Ureter (tissue), 1 donor: ENCODE measurements around a stretch of chr18.

GRCh38 chr18:46388329-46388838, 54.6 kb downstream of the RNF165 start:
- PRO-cap = no peak

DNA sequence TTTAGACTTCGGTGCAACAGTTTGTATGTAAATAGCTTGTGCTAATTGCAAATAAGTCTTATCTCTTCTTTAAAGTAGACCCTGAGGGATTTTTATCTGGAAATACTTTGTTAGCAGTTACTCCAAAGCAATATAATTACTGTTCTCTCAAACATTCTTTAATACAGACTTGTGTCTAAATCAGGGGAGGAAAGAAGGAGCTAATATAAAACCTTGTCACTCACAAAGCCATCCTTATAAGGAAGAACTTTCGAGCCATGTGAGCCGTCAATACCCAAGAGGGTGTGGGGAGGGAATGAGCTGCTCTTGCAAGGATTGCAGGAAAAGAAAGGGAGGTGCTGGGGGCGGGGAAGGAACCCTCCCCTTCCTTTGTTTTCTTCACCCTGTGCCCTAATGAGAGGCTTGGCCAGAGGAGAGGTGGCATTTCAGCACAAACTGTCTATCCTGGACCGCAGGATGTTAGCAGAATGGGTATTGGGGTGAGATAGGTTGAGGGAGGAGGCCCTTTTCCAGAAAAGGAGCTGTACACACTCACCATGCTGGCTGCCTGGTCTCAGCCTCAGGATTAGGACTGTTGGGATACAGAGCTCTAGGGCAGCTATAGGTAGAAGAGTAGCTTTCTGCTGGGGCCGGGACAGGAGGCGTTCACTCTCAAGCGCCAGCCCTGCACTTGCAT, 132.4 kb downstream of the RNF165 start:
- PRO-cap = no peak

DNA sequence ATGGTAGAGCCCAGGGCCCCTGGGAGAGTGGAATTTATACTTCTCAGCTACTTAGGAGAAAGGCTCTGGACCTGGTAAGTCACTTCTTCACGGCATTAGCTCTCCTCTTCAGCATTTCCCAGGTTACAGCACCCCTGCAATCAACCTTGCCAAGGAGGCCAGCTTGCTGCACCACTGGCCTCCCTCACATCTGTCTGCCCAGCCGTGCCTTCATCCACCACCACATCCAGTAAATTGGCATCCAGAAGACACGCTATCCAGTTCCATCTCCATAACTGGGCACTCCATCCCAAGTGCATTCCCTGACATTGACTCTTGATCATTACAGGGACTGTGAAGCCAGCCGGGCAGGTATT, 95.3 kb downstream of the LOXHD1 start:
- PRO-cap = no peak

GRCh38 chr18:46660922-46661453, 4.0 kb upstream of the LOXHD1 start:
- PRO-cap = no peak

DNA sequence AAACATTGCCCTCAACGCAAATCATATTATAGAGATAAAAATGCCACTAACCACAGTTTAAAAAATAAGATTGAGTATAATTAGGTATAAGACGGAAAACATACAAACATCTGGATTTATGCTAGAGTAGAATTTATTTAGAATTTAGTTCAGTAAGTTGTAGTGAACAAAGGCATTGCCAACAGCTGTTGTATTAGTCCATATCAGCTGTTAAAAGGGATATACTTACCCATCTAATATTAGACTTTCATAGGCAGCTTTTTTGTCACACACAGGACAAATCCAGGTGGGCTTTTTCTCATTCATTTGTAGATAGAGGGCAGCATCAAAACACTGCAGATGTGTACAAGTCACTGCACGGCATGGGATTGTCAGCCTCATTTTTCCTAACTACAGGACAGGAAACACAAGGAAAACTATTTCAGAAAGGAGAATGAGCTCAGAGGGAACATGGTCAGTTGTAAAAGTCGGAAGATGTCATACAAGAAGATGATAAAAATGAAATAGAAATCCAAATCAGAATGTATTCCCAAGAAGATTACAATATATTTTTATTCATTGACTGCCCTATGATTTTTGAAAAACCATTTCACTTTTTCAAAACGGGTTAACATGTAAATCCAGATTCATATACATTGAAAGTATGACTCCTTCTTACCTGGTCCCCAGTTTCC, 79.4 kb upstream of the ST8SIA5 start:
- PRO-cap = no peak

DNA sequence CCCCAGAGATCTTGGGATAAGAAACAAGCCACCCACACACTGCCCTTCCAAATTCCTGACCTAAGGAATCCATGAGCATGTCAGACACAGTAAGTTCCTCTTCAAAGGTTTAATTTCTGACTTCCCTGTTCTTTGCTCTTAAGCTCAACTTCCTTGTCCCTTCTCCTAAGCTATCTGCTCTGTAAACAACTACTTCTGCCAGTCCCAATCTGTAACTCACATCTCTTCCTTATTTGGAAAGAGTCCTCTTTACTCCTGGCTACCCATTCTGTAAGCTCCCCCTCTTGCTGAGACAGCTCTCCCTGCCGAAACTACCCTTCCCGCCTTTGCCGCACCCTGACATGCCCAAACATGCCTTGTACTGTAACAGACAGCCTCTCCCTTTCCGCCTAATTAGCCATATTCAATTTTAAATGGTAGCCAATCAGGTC, 49.2 kb downstream of the PIAS2 start:
- PRO-cap = no peak

GRCh38 chr18:47260895-47261444, 9.5 kb upstream of the SKOR2 start:
- PRO-cap = no peak

DNA sequence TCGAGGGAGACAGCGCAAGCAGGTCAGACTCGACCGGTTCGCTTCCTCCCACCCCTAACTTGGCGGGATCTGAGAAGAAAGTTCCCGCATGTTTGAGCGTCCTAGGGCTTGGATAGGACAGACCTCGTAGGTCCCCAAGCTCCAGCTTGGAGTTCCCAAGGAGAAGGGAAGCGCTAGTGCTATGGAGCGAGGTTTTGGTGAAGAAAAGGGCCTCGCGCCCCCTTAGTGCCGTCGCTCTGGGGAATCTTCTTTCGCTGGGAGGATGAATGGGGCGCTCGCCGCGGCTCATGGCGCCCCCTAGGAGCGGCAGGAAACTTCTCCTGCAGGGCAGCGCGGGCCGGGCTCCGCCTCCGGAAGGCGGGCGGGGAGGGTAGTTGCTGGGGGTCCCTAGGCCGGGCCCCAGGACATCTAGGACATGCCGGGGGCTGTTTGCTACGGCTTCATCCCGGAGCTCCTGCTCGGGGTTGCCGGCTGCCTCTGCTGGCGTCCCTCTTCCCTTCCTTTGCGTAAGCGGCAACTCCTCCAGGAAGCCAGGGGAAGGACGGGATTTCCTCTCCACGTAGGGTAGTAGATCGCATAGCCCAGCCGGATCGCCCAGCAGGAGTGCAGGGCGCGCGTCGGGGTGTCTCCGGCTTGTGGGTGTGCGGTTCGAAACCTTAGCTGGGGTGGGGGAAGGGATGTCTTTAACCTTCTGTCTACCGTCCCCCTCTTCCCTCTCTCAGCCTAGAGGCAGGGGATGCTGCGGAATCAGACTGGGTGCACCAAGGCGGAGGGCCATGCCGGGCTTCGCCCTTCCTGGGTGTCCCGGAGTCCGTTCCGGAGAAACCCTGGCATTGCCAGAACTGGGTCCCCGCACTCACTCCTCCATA, 11.9 kb upstream of the SKOR2 start:
- PRO-cap = no peak

GRCh38 chr18:47423080-47423502, 171.6 kb upstream of the SKOR2 start:
- PRO-cap = no peak

GRCh38 chr18:47710339-47710730, 220.1 kb downstream of the SMAD2 start:
- PRO-cap = no peak

GRCh38 chr18:47749061-47749525, 181.4 kb downstream of the SMAD2 start:
- PRO-cap = no peak

DNA sequence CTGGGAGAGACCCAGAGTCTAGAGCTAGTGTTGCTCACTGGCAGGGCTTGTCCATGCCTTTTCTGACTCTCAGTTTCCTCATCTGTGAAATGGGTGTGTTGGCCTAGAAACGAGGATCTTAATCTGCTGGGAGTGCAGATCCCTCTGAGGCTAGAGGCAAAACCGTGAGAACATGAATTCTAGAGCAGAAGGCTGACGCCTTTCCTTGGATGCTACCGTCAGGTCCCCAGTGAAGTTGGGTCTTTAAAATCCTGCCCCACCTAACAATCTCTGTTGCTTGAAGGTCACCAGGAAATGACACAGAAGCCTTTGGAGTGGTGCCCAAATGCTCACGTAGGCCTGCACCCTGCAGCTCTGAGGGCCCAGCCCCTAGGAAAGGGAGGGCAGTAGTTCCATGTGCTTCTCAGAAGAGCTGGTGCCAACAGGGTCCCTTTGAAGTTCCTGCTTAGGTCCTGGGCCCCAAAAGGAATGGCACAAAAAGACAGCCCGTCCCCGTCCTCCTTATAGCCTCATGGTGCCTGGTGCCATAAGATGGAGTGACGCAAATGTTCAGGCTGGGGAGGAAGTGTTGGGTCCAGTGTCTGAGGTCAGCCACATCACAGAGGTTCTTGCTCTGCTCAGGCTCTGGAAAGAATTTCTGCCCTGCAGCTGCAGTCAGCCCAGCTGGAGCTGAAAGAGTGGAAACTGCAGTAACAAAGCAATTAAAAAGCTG, 73.3 kb upstream of the SMAD2 start:
- PRO-cap = no peak

- PRO-cap = no peak
These were observed 142.6 kb upstream of the SMAD2 start for GRCh38 chr18:48072720-48073763.

DNA sequence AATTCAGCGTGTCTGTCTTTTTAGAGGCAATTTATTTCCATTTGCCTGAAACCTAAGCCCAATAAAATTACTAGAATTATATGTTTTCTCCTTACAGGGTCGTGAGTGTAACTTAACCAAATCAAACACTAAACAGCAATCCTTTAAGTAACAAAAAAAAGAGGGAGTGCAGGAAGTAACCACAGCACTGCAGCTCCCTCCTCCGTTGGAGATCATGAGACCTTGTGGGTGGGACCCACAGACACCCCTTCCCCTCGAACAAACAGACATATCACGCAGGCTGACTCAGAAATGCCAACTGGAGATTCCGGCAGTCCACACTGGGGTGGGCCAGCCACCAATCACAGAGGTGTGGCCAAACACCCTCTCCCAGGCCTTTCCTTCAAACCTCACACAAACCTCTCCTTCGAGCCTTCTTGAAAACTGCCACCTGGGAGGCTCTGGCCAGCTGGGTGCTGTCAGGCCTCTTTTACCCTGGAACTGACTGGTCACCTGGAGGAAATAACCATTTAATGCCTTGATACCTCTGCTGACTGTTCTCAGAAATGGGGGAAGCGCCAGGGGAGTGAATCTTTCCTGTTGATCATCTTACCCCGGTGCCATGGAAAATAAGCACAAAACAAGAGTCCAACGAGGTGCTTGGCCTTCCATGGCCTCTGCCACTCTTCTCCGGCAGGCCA, 207.2 kb upstream of the SMAD2 start:
- PRO-cap = no peak

DNA sequence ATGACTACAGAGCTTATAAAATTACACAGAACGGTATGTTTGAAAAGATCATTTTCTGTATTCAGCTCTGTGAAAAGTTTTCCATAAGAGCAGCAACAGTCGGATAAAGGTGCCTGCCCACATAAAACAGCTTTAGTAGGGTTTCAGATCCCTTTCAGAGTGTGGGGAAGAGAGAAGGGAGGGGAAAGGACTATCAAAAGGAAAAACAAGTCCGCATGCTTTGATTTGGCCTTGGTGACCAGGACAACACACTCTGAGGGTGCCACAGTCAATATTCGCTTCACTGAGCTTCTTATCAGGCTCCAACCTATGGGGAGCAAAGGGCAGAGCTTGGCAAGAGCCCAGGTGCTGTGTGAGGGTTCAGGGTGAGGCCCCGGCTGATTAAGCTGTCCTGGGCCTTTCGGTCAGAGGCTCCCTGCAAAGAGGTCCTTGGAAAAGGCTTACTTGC, 237.4 kb upstream of the SMAD2 start:
- PRO-cap = no peak

DNA sequence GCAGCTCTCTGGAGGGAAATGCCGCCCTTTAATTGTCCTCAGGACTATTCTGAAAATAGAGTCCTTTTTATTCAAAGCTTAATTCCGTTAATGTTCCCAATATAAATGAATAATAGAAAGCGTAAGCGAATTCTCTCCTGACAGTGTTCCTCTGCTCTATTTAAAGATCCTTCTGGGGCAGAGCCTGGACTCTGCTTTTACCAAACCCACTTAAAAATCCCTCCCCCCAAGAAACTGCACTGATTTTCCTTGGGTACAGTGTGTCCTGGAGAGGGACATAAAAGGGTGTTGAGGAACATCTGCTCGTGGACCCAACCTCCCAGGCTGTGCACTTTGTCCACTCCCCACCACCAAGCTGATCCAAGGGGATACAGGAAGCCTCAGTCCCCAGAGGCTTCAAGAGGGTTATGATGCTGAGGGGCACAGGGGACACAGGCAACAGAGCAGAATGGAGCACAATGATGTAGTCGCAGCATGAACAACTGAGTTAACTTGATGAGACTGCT, 40.1 kb upstream of the ZBTB7C start:
- PRO-cap = no peak

- PRO-cap = bidirectional peak, plus-strand start at chr18:48541286, minus-strand start at chr18:48541189; bidirectional peak, plus-strand start at chr18:48541492, minus-strand start at chr18:48541365
These were observed 2.4 kb downstream of the CTIF start for GRCh38 chr18:48541010-48541882.

- PRO-cap = no peak
These were observed 185.6 kb downstream of the CTIF start for GRCh38 chr18:48724453-48724785.

DNA sequence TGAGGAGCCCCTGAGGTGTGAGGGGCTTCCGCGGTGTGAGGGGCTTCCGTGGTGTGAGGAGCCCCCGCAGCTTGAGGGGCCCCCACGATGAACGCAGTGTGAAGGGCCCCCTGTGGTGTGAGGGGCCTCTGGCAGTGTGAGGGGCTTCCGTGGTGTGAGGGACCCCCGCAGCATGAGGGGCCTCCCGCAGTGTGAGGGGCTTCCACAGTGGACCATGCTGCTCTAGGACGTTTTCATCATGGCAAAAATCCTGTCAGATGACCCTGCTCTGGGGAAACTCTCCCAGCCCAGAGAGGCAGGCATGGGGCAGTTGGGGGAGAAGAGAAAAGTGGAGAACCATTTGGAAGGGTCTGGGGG, 191.8 kb downstream of the CTIF start:
- PRO-cap = no peak

DNA sequence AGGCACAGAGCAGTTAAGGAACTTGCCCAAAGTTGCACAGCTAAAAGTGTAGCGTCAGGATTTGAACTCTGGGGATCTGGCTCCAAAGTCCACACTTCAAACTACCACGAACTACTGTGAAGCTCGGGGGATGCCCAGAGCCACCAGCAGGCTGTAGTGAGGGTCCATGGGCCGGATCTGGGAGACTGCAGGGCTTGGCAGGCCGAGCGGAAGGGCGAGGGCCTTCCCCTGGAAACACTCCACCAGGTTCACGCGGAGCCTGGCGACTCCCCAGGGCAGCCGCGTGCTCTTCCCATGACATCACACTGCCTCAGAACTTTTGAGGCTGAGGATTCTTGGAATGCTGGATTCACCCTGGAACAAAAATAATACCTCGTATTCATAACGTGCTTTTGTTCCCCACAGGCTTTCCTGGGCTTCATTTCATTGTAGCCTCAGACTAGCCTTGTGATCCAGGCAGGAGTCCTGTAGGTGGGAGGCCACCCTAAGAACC, 201.0 kb downstream of the SMAD7 start:
- PRO-cap = no peak